ENCODE data around the gene WDR27.

- PRO-cap: no peak
- RRBS, 2 experiments: no CpG with 5 or more reads among the region's 14 CpGs
Observed at GRCh38 chr6:168686248-168686745, 245.3 kb downstream of the SMOC2 start.

GRCh38 chr6:169071021-169071220, 182.7 kb downstream of the THBS2 start:
- PRO-cap: no peak
- RRBS, 2 experiments: no CpG with 5 or more reads among the region's 1 CpG

DNA sequence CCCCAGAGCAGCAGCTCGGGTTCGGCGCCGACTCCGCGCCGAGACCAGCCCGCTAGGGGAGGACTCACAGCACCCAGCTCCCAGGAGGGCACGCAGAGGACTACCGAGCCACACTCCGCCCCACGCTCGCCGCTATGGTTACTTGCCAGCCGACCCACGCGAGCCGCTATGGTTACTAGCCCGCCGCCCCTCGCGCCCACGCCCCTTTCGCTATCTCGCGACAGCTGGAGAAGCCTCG, at the start of gene WDR27:
TSS of gene WDR27 (minus strand) at position 174 of the 238 bp plus-strand sequence.
- PRO-cap: bidirectional peak, plus-strand start outside the sequence, minus-strand start at position 170 of the sequence
- RRBS, 2 experiments: no CpG with 5 or more reads among the region's 27 CpGs

DNA sequence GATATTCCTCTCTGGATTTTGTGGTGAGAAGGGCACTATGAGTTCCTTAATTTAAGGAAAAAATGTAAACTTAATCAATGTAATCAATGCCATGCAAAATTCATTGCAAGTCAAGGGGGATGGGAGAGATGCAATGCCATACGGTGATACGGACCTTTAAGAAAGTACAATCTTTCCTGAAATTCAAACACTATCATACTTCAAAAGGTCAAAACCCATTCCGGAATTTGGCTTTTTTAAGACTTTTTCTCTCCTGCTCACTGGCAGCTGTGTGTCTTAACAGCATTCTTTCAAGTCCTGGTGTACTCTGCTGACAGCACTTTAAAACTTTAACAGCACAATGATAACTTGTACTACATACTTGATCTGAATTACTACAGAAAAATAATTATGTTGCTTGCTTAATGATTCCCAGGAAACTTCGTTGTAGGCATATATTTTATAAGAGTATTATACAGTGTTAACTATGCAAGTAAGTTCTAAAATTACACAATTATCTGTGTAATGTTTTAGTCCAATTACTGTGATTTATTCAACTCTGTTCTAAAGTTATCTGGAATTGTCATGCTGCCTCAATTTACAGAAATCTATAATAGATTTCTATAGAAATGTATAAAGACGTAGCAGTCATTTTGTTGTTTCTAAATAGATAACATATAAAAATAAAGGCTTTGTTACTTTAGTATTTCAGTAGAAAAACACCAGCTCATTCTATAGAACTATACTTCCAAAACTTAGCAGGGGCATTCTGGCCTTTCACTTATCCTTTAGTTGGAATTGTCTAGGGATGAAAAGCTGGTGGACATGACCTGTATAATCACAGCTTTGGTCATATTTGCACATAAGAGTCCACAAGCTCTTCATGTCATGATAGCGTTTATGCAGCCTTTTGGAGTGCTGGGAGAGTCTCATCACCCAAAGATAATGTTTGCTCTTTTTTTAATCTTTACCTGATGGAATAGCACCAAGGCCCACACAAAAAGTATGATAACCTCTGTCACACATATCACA, 2.6 kb downstream of the C6orf120 start:
- PRO-cap: no peak
- RRBS, 2 experiments: no CpG with 5 or more reads among the region's 6 CpGs

GRCh38 chr6:169720761-169721259, 3.5 kb downstream of the PHF10 start:
- PRO-cap: no peak
- RRBS, 2 experiments: no CpG with 5 or more reads among the region's 2 CpGs

- PRO-cap: no peak
- RRBS, 2 experiments: no CpG with 5 or more reads among the region's 5 CpGs
Observed at GRCh38 chr6:169862175-169862435, 110.7 kb downstream of the ERMARD start.

DNA sequence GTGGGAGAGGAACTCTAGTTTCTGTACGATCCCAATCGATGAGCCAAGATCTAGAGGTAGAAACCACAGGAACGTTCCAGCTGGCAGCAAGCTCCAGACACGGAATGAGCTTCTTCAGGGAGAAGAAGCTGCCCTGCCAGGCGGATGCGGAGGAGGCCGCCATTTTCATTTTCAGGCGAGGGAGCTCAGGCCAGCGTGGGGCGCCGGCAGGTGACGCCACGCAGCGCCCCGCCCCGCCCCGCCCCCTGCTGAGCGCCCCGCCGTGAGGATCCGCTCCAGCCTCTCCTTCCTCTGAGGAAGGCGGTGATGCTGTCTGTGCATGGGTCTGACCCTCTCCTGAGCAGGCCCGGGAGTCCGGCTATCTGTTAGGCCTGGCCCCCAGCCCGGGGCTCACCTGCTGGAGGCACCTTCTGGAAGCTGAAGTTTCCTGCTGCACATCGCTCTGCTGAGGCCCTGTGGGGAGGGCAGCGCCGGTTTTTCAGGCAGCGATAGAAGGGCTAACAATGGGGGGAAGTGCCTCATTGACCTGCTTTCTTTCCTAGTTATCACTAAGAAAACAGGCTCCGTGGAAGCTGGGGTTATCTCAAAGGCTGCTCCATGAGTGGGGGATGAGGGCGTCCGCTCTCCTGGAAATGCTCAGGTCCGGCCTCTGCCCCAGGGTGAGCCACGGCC, 147.6 kb downstream of the ERMARD start:
- PRO-cap: no peak
- RRBS, 2 experiments: no CpG with 5 or more reads among the region's 34 CpGs

DNA sequence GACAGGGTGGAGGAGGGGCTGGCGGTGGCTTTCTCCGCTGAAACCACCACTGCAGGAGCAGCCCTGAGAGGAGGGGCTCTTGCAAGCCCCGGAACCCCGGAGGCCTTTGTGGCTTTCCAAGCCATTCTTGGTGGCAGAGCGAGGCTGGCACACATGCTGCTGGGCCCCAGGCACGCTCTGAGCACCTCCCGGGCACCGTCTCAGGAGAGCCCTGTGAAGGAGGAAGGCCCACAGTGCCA, 170.4 kb downstream of the ERMARD start:
- PRO-cap: no peak
- RRBS, 2 experiments: no CpG with 5 or more reads among the region's 8 CpGs

- PRO-cap: no peak
- RRBS, 2 experiments: no CpG with 5 or more reads among the region's 18 CpGs
Observed at GRCh38 chr6:170048546-170049258, 242.2 kb downstream of the DLL1 start.

DNA sequence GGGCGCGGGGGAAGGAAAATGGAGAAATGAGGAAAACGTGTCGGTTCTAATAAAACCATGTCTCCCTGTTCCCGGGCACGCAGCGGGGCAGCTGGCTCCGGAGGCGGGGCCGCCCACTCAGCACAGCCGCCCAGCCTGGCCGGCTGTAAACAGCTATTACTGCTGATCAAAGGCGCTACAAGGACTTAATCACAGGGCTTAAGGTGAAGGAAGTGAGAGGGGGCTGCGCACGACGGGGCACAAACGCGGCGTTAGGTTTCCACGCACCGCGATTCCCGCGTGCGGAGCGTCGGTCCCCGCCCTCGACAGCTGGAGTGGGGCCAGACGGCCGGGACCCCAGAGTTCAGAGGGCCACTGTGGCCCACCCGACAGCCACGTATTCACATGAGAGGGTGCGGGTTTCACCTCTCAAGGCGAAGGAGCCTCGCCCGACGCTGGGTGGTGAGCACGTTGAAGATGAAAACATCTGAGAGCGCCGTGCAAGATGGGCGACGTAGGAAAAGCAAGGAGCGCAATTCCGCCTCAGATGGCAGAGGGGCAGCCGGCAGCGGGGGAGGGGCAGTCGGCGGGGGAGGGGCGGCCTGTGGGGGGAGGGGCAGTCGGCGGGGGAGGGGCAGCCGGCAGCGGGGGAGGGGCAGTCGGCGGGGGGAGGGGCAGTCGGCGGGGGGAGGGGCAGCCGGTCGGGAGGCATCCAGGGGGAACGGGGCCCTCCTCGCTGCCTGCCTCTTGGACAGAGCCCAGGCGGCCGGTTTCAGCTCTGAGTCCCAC, 114.0 kb downstream of the DLL1 start:
- PRO-cap: no peak
- RRBS, 2 experiments: 15 to 54% methylated on average over 20 to 22 of the region's 64 CpGs

GRCh38 chr6:170178833-170179341, 112.0 kb downstream of the DLL1 start:
- PRO-cap: no peak
- RRBS, 2 experiments: 80 to 88% methylated on average over 1 of the region's 18 CpGs

DNA sequence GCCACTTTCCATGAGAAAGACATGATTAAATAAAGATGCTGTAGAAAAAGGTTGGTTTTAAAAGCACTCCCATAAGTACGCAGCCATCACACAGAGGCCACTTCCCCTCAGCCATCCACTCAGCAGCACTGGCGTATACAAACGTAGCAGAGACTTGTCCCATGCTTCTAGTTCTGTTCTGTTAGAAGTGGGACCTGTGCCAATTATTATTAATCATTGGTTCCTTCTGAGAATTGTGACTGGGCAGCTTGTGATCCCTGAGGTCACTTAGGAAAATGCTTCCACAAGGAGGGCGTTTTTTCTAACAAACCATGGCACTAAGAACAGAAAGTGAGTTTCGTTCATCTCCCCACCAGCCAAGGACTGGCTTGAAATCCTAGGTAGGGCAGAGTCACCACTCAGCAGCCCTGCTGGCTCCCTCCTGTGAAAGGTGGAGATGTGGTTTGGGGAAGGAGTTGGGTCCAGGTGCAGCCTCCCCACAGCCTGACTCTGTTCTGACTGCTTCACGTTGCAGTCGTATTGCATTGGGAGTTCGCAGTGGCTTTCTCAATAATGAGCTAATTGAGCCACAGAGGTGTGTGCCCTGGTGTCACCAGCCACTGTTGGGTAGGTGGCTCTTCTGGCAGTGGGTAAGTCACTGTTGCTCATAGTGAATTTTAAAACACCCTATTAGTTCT, 54.0 kb downstream of the FAM120B start:
- PRO-cap: no peak
- RRBS, 2 experiments: no CpG with 5 or more reads among the region's 8 CpGs

DNA sequence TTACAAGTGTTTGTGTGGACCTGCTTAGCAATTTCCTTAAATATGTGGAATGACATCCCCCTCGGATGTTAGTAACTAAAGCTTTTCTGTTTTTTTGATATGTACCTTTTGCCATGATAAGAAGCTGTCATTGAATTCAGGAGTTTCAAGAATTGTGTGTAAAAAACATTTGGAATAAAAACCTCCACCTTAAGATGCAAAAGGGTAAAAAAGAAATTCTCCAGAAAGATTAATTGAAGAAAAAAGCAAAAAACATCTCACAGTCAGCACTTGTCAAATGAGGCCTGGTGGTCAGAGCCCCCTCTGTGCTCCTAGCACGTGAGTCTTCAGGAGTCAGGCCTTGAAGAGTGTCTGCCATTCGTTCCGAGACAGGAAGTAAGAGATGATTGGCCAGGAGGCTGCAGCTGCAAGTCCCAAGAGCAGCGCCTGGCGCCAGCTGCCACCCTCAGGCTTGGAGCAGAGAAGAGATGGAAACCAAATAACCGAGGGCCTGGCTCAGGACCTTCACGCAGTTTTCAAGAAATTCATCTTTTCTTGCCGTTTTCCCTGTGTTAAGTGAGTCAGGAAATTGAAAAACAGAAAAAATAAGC, 65.0 kb downstream of the FAM120B start:
- PRO-cap: no peak
- RRBS, 2 experiments: no CpG with 5 or more reads among the region's 9 CpGs

- PRO-cap: no peak
- RRBS, 2 experiments: no CpG with 5 or more reads among the region's 27 CpGs
Observed at GRCh38 chr6:170376128-170377012, 69.8 kb downstream of the FAM120B start.

DNA sequence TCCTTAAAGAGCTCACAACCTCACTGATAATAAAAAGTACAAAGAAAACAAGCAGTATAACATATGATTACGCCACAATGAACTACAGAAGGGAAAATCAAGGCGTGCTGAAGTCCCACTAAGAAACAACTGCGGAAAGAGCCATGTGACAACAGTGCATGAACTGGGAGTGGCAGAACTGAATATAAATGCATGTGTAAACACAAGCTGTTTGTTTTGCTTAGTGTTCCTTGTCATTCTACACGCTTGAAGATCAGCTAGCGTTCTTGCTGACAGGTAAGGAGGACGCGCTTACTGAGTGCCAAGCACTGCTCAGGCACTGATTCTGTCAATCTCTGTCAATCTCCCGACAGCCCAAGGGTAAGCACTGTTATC, 517 bp upstream of the PSMB1 start:
- PRO-cap: unidirectional peak, plus-strand start at position 124 of the sequence
- RRBS, 2 experiments: no CpG with 5 or more reads among the region's 8 CpGs